GM23338 (cell line): ENCODE measurements around the gene PLEKHM3.

- PRO-cap: bidirectional peak, plus-strand start at chr2:207768783, minus-strand start at chr2:207768375; bidirectional peak, plus-strand start at chr2:207769027, minus-strand start at chr2:207768832
- RAMPAGE, long total RNA: no peak
These were observed 1.3 kb downstream of the FZD5 start for GRCh38 chr2:207768220-207768998.

DNA sequence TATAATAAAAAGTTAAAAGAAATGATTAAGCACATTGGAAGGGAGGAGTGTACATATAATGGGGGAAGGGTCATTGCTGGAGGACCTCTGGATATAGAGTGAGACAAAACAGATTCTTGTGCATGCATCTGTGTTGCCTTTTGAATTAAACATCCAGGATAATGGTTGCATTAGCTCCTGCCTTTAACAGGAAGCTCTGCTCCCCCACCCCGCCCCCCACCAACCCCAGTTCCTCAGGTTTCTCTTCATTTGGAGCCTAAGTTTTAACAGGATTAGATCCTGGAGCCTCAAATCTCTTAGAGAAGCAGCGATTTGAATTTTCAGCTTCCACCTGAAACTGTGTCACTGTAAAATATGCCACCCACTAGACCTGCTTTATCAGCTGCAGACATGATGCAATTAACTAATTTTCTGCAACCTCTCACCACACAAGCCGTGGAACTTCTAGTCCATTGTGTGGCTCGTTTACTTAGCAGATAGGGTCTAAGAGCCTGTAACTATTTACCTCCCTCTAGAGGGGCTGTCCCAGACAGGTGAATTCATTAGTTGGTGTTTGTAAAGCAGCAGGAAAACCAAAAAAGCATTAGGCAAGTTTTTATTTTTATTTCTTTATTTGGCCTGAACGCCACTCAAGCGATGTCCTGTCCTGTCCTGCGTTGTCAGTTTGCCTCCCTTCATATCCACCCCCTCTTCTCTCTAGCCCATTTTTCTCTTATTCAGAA is 31.5 kb upstream of the FZD5 start:
- PRO-cap: unidirectional peak, plus-strand start at position 248 of the sequence
- RAMPAGE, long total RNA: no peak

- PRO-cap: no peak
- RAMPAGE, long total RNA: no peak
These were observed 50.3 kb upstream of the FZD5 start for GRCh38 chr2:207819877-207820504.

DNA sequence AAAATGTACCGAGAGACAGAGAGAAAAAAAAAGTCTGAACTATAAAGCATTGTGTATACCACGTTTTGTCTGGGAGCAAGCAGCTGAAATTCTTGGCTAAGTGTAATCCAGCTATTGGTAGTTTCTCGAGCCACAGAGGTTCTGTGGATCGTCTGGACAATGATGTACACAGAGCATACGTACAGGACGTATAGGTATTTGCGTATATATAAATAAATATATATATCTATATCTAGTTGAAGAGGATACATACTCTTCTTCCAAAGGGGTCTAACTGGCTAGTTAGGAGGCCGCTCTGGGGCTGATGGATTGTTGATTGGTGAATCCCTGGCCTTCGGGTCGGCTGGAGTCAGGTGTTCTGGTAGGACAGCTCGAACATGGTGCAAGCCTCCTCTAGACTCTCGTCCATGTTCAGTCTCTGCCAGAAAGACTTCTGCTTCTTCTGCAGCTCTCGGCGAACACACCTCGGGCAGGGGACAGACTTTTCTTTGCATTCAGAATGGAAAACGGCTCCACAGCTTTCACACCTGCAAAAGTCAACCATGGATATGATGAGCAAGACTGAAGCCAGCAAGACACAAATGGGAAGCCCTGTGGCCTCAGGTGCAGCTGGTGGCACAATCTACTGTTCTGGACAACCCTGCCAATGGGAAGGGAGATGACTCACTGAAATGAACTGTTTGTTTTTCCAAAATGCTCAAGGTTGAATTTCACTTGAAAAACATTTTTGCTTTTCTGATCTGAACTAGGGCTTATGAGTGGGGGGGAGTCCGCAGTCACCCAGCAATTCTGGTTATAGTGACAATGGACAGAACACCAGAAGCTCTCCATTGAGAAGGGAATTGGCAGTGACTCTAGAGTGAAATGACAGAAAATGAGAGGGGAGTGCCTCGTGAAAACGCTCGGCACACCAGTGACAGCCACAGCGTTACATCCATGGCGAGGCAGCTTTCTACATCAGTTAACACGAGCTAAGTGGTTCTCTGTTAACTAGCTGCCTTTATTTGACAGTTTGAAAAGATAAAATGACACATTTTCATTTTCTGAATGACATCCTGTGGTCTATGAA is 58.6 kb upstream of the FZD5 start:
- PRO-cap: no peak
- RAMPAGE, long total RNA: no peak

DNA sequence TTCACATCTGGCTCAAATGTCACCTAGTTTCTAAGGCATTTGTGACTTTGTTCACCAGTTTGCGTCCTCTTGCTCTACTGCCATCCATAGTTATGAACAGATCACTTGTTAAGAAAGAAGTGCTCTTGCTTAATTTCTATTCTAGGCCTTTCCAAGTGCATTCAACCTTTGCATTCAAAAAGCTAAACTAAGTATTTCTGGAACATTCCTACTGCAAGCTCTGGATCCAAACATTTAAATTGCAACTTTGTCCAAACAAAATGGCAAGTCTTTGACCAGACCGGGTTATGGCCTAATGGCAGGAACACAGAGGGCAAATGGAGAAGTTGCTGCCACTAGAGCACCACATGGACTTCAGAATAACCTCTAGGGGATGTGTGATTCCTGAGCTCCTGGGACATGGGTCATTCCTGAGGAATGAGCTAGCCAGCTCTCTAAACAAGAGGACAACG is 109.6 kb upstream of the FZD5 start:
- PRO-cap: no peak
- RAMPAGE, long total RNA: no peak

DNA sequence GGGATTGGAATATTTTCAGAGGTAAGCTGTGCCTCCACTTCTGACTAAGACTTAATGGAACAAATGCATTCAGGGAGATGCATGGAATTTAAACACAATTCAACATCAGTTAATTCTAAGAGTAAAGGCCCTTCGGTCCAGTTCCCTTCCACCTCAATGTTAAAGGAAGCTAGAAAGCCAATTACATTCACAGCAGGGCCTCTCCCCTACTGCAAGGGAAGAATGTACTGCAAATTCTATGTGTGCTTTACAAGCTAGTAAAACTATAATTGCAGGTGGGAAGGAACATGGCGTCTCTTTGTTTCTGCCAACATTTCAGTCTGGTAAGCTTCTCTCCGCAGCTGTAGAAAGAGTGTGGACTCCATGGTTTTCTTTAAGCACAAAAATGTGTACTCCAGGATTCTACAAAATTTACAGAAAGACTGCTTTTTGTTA is 126.8 kb upstream of the FZD5 start:
- PRO-cap: no peak
- RAMPAGE, long total RNA: no peak

- PRO-cap: no peak
- RAMPAGE, long total RNA: no peak
These were observed 127.7 kb upstream of the FZD5 start for GRCh38 chr2:207897445-207897767.

GRCh38 chr2:207926106-207926534 is 99.2 kb downstream of the PLEKHM3 start:
- PRO-cap: no peak
- RAMPAGE, long total RNA: no peak

DNA sequence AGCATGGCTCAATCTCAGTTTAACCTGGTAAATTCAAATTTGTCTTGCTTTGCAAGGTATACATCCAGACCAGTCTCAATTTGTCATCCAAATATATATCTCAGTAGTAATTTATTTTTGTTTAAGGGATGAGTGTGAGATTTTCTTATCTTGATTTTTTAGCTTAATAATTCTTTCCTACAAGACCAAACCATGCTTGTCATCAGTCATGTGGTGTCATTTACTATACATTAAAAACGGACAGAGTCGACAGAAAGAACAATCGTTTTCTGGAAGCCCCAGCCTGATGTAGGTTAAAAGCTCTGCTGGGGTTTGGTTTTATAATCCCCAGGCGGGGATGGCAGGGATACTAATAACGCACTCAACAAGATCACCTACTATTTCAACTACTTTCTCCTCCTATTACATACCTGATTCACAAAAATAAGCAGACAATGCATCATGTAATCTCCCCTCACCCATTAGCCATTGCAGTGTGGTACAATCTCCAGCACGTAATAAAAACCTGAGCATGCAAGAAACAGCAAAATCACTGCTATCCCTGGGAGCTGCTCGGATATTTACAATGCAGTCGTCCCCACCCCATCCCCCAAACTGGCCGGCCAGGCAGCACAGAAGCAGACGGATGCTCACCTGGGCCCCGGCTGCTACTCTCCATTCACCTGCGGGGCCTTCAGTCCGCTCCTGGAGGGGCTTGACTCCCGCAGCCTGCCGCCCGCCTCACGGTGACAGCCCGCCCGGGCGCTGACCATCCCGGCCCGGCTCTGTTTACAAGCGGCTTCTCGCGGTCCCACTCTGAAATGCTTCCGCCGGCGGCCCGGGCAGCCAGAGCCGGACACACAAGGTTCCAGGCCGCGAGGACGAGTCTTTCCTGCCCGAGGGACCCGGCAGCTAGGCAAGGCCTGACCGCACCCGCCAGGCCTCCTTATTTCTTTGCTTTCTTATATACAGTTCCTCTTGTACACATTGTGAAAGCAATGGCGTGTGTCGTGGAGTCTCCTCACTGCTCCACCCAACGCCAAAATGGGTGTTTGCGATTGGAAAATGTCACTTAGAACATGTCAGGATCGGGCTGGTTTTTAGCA is at the start of gene PLEKHM3:
TSS of gene PLEKHM3 (minus strand) at position 772 of the 1,085 bp plus-strand sequence.
- PRO-cap: unidirectional peak, plus-strand start at position 323 of the sequence; bidirectional peak, plus-strand start at position 863 of the sequence, minus-strand start at position 746 of the sequence
- RAMPAGE, long total RNA: no peak

DNA sequence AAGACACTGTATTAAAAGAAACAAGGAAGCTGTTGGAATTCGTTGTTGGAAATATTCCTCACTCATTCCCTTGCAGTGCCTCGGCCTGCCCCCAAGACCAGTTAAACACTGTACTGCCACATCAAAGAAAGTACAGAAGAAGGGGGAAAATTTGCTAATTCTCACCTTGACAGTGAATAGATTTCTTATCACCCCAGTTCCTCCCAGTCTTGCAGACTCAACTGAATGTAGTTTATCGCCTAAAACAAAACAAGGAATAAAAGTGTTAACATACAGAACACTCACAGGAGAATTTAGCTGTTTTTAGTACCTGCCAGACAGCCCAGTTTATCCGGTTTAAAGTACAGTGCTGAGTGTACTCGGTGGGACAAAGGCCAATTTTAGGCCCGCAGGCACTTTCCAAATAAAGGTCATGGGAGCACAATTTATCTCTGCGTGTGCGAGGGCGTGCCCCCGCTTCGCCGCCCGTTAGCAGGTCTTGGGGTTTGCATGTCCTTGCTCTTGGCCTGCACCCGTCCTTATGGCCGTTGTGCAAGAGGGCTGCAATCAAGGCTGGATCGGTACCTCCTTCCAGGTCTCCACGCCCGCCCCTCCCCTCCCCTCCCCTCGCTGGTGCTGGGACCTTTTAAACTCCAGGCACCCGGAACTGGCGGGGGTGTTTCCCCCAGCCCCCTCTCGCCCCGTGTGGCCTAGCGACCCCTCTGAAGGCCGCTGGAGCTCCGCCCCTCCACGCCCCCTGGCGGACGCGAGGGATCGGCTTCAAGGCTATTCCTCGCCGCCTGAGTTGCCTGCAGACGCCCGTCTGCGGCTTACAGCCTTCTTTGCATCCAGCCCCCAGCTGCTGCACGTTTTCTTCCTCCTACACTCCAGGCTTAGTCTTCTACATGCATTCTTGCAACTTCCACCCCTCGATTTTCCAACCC is 889 bp downstream of the IDH1 start:
- PRO-cap: bidirectional peak, plus-strand start at position 768 of the sequence, minus-strand start at position 522 of the sequence
- RAMPAGE, long total RNA: no peak

DNA sequence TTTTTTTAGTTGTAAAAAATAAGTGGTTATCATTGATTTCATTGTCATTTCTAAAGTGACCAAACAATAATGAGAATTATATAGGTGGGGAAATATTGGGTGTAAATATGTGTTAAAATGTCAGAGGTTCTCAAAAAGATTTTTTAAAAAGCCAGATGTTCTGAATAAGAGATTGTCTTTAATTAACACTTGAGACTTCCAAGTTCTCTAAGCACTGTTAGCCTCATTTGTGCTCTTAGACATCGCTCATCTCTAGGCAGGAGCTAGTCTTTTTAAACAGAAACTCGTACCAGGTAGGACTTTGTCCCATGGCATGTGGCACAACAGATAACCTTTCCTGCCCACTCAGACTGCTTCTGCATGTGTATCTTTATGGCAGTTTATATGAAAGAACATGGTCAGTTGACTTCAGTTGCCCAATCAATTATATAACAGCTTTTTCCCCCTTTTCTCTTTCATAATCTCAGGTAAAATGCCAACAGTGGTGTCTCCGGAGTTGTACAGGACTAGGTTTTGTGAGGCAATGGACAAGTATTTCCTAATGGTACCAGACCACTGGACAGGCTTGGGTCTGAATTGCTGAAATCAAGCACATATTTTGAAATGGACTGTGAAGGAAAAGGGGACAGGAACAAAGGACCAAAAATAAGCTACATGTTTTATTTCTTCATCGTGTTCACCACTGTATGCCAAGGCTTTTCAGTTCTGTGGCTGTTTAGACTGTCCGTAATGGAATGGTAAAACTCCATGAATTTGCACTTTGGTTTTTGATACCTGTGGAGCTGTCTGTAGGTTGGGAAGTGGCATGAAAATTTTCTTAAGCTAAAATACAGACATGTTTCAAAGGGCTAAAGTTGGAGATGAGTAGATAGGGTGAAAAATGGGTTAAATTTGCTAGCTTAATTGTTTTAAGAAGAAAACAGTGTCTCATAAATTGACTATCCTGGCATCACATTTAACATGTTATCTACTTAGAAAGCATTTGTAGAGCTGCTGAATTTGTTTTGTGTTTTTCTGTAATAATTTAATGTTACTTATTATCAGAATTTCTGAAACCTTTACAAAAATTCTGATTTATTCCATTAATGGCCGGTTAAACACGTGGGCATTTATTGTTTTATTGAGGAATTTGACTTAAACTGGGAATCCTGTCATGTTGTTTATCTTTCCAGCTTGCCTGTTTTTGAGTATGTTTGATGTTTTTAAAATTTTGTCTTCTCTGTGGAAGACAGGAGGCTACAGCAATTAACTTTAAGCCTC is 51.4 kb upstream of the PTH2R start:
- PRO-cap: no peak
- RAMPAGE, long total RNA: no peak

GRCh38 chr2:209817712-209818416 is 46.2 kb downstream of the UNC80 start:
- PRO-cap: bidirectional peak, plus-strand start at chr2:209818151, minus-strand start at chr2:209817939
- RAMPAGE, long total RNA: no peak

DNA sequence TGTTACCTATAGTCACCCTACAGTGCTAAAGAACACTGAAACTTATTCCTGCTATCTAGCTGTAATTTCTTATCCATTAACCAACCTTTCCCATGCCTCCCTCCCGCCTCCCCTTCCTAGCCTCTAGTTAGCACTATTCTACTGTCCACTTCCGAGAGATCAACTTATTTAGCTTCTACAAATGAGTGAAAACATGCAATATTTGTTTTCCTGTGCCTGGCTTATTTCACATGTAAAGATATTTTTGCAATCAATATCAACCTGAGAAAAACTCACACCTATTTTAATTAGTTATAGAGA is 73.8 kb upstream of the RPE start:
- PRO-cap: no peak
- RAMPAGE, long total RNA: no peak

DNA sequence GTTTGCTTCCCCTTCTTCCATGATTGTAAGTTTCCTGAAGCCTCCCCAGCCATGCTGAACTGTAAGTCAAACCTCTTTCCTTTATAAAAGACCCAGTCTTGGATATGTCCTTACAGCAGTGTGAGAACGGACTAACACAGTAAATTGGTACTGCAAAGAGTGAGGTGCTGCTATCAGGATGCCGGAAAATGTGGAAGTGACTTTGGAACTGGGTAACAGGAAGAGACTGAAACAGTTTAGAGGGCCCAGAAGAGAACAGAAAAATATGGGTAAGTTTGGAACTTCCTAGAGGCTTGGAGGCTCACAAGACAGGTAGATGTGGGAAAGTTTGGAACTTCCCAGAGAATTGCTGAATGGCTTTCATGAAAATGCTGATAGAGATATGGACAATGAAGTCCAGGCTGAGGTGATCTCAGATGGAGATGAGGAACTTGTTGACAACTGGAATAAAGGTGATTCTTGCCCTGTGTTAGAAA is 52.8 kb downstream of the RPE start:
- PRO-cap: no peak
- RAMPAGE, long total RNA: no peak

DNA sequence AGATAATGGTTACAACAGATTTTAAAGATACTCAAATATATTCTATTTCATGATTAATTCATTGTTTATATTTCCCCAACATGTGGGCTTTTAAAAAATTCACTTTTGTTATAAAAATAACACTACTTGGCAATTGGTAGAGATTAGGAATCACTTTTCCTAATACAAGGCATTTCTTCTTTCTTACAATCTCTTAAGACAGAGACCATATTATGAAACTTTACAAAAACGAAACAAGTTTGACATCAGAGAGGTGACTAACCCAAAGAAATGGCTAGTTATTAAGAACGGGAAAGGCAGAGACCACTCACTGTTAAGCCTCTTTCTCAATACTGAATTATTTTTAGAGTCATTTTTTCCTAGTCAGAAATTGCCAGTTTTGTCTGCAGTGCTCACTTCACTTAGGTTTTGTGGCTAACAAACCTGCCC is 1.4 kb downstream of the KANSL1L start:
- PRO-cap: no peak
- RAMPAGE, long total RNA: no peak

DNA sequence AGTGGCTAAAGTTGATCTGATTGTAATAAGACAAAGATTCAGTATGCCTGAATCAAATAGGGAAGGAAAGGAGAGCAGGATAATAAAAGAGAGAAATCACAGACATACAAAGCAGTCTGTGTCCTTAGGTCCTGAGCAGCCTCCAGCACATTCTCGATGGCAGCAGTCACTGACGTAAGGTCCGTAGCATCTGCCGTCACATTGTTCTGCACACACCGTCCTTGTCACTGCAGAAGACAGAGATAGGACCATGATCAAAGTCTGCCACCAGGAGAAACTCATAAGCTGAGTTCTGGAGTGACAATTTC is 813.7 kb downstream of the ERBB4 start:
- PRO-cap: no peak
- RAMPAGE, long total RNA: no peak

GRCh38 chr2:212903194-212903780 is 248.1 kb downstream of the IKZF2 start:
- PRO-cap: no peak
- RAMPAGE, long total RNA: no peak

GRCh38 chr2:213104094-213104450 is 47.3 kb downstream of the IKZF2 start:
- PRO-cap: no peak
- RAMPAGE, long total RNA: no peak

DNA sequence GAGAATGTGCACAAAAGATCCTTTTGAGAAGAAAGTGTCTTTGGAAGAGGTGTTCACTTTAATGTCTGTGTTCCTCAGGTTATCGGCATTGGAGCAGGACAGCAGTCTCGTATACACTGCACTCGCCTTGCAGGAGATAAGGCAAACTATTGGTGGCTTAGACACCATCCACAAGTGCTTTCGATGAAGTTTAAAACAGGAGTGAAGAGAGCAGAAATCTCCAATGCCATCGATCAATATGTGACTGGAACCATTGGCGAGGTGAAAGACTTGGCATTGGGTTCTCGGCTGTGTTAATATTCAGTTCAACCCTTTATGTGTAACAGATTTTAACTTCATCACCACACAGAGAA is 34.8 kb downstream of the ATIC start:
- PRO-cap: no peak
- RAMPAGE, long total RNA: no peak

GRCh38 chr2:215348687-215349401 is 37.0 kb downstream of the ATIC start:
- PRO-cap: no peak
- RAMPAGE, long total RNA: no peak